RPMI7951 (cell line): ENCODE measurements around the gene CBX7.

DNA sequence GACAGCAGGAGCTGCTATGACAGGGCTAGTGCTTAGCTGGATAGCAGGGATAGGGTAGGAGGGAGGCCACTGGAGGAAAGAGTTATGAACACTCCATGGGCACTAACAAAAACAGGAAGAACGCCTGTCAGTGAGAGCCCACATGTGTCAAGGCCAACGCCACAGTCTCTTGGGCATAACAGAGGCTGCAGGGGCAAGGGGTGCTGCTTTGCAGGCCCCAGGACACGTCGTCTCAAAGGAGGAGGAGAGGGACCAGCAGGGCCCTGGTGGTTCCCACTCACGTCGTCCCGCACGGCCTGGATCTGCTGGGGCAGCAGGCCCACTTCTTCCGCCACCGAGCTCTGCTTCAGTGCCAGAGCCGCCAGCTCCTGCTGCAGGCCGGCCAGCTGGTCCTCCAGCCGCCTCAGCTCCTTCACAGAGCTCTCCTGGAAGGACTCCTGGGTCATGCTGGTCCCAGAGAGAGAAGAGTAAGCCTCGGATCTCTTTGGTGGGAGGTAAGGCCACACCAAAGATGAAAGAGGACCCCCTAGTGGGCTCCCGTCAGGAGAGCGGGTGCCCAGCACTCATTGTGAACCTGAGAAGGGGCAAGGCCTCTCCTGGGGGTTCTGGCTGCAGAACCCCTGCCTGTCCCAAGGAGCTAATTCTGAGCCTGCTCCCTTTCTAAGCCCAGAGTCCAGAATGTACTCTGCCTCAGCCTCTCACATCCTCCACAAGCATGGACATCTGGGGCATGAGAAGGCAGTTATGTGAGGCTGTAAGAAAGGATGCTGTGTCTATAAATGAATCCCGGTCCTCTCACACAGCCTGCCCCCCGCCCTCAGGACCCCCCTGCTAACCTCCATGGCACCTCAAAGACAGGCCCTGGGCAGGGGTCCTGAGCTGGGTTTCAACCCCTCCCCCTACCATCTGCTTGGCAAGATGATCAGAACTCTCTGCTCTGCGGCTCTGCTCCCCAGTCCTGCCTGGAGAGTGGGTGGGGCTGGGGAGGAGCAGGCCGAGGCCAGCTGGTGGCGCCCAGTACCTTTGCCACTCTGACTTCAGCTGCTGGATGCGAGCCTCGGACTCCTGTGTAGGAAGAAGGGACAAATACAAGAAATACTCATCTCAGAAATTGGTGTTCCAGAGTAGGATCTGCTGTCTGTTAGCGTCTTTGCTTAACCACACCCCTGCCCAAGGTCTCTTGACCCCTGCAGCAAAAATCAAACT lies 15.4 kb downstream of the SUN2 start:
- RAMPAGE, long total RNA, result no peak

DNA sequence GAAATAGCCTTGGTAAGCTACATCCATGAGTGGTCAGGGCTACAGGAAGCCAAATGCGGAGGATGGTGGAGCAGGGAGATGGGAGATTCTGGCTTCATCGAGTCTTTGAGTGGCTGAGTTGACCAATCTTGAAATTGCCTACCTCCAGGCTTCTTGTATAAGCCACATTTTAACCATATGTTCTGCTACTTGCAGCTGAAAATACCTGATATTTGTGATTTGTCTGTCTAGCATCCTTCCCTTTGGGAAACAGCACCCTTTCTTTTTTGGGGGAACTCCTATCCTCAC lies 5.9 kb upstream of the DNAL4 start:
- RAMPAGE, long total RNA, result no peak

DNA sequence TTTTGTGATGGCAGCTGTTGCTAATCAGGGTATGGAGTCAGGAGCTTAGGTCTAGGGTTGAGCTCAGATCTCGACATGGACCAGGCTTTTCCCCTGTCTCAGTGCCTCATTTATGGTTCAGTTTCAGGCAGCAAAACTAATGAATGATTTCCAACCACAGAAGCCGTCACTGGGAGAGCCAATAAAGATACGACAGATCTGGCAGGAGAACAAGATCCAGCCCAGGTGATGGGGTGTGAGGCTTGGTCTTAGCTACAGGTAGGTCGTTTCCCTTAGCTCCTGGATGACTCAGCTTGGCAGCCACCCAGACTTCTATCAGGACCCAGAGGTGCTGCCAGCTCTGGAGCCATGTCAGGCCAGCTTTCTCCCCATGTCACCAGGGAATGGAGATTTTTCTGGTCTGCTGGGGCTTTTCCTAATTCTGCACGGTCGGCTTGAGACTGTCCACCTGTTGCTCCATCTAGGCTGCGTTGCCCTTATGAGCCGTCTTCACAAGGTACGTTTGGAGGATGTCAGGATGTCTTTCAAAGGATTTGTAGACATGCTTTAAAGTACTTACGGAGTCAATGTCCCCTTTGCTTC lies 36.3 kb upstream of the APOBEC3A start:
- RAMPAGE, long total RNA, result no peak

- RAMPAGE, long total RNA, result no peak
Measured at GRCh38 chr22:38953228-38953868, 4.1 kb upstream of the APOBEC3A start.

DNA sequence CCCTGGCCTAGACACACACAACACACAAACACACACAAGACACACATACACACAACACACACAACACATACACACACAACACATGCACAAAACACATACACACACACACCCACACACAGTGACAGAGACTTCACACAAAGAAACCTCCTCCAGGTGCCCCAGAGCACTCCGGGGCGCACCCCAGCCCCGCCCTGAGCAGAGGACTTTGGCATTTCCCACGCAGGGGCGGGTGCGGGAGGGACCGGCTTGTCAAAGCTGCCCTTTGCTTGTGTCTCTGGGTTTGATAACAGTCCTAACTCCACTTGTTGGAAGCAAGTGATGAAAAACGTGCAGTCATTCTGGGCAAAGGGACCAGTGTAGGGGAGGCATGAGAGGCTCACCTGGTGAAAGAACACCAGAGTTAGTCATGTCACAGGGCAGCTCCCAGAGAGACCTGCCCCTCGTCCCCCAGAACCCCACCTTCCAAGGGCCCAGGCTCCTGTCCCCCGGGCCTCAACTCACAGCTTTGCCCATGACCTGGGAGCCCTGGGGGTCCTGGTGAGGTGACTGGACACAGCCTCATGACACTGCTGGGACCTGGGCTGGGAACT lies 6.6 kb downstream of the APOBEC3A start:
- RAMPAGE, long total RNA, result no peak

- RAMPAGE, long total RNA, result no peak
Measured at GRCh38 chr22:39078159-39078885, 1.2 kb downstream of the APOBEC3G start.

GRCh38 chr22:39143938-39144422 lies 8.5 kb downstream of the CBX7 start:
- RAMPAGE, long total RNA, result no peak

GRCh38 chr22:39152140-39153319 lies at the start of gene CBX7:
Gene CBX7 (minus strand): TSS chr22:39152680.
- RAMPAGE, long total RNA, result no peak

DNA sequence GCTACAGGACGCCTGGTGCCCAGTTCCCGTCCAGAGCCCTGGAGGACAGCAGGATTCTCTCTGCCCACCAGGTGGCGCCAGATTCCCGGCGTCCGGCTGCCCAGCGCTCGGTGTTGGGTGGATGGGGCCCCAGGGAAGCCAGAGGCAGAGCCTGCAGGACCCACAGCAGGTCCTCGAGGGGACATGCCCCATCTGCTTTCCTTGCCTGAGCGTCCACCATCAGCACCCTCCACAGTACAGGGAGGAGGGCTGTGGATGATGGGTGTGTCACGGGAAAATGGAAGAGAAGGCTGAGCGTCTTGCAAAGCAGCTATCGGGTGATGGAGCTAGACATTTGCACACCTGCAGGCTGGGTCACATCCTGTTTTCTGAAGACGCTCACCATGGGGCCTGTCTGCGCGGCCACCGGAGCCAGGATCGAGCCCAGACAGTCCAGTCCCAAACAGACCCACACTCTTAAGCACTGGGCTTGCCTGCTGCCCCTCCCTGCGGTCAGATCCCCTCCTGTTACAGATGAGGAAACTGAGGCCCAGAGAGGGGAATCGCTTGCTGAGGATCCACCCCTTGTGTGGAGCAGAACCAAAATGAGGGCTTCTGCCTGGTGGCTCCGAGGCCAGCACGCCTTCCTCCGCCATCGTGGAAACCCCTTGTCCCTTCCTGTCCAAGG lies 18.6 kb upstream of the CBX7 start:
- RAMPAGE, long total RNA, result no peak

GRCh38 chr22:39173767-39174630 lies 21.5 kb upstream of the CBX7 start:
- RAMPAGE, long total RNA, result no peak

DNA sequence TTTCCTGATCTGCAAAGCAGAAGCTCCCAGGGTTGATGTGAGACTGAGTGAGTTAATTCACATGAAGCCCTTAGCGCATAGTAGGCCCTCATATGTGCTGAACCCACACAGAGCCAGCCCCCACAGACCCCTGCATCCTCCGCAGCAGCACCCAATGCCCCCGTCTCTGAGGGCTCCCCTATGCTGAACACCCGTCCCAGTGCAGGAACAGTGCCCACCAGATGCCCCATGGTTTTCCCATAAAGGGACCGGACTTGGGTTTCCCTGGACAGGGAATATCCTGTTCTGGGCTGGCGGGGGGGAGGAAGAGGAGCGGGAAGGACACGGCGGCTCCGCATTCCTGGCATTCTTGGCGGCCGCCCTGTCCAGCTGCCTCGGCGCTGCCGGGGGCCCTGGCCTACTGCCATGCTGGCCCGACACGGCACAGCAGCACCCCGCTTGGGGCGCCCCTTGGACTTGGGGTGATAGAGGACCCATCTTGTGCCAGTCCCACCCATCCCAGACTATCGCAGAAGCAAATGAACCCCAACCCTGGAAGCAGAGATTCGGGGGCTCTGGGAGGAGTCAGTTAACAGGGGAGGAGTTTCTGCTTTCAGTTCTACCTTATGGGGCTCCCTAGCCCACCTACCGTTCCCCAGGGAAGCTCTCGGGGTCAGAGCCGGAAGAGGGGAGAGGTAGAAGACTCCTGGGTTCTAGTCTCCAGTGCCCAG lies 23.7 kb upstream of the CBX7 start:
- RAMPAGE, long total RNA, result no peak

- RAMPAGE, long total RNA, result no peak
Measured at GRCh38 chr22:39176726-39177243, 24.3 kb upstream of the CBX7 start.

DNA sequence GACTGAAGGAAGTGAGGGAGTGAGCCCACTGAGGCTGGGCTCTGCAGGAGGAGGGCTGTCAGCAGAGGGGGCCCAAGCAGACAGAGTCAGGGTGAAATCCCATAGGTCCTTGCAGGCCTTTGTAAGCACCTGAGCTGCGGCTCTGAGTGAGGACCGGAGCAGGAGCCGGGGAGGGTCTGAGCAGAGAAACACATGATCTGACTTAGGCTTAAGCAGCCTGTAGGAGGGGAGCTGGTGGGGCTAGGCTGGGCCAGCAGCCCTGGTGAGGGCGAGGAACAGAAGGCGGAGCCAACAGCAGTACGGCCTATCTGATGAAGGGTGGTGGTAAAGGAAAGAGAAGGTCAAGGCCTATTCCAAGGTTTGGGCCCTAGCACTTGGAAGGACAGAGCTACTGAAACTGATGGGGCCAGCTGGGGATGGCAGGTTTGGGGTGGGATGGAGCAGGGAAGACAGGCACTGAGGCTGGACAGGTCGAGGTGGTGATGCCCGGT lies 27.0 kb upstream of the CBX7 start:
- RAMPAGE, long total RNA, result no peak

GRCh38 chr22:39289128-39289510 lies 30.3 kb downstream of the RPL3 start:
- RAMPAGE, long total RNA, result no peak

- RAMPAGE, long total RNA, result no peak
Measured at GRCh38 chr22:39292428-39293264, 26.8 kb downstream of the RPL3 start.

GRCh38 chr22:39312698-39313030 lies 6.8 kb downstream of the RPL3 start:
- RAMPAGE, long total RNA, result no peak

- RAMPAGE, long total RNA, result no peak
Measured at GRCh38 chr22:39318546-39318884, 908 bp downstream of the RPL3 start.

- RAMPAGE, long total RNA, result no peak
Measured at GRCh38 chr22:39350213-39350730, 481 bp downstream of the SYNGR1 start.

- RAMPAGE, long total RNA, result no peak
Measured at GRCh38 chr22:39446227-39446677, 10.6 kb upstream of the MGAT3 start.

- RAMPAGE, long total RNA, result no peak
Measured at GRCh38 chr22:39468730-39469456, 12.1 kb downstream of the MGAT3 start.